Mesenchymal stem cell of Wharton's jelly (primary cell): Measurements from ENCODE around the gene RPGRIP1L.

GRCh38 chr16:51149004-51149635 lies 1.9 kb downstream of the SALL1 start:
- CAGE, long polyA plus RNA: no peak

GRCh38 chr16:51153536-51154098 lies 2.5 kb upstream of the SALL1 start:
- CAGE, long polyA plus RNA: no peak

DNA sequence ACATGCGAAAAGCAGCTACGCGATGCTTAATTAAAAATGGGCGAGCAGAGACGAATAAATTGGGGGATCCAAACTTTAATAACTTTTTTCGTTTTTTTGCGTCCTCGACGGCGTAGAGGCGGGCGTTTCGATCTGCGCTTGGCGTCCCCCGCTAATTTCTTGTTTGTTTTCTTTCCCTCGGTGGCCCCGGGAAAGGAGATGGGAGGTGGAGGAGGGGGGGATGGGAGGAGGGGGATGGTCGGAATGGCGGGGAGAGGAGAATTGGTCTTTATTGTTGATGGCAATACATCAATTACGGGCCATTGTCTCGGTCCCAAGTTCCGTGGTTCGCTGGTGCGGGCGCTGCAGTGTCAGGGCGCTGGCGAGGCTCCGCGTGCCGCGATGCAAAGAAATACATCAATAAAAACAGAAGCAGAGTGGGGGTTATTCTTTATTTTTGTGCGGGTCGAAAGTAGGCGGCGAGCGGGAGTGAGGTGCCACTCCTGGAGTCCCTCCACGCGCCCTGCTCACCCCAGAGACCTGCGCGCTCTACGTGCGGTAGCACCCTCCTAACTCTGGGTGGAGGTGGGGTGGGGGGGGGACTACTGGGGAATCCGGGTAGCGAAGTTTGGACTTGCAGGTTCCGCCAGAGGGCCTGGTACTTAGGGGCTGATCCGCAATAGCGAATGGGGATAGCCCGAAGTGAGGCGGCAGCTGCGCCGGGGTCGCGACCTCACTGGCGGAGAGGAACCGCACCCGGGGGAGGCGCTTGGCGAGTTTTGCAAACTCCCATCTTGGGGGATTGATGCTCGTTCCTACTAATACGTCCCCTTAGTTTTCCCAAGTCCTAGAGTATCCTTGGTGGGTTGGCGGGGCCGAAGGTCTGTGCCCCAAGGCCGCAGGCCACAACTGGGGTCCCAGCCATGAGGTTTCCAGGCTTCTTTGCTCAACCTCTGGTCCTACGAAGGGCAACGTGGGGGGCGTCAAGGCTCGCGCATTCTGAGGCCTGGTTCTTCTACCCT lies 3.3 kb upstream of the SALL1 start:
- CAGE, long polyA plus RNA: no peak

- CAGE, long polyA plus RNA: no peak
Observed at GRCh38 chr16:51404164-51404731, 253.2 kb upstream of the SALL1 start.

DNA sequence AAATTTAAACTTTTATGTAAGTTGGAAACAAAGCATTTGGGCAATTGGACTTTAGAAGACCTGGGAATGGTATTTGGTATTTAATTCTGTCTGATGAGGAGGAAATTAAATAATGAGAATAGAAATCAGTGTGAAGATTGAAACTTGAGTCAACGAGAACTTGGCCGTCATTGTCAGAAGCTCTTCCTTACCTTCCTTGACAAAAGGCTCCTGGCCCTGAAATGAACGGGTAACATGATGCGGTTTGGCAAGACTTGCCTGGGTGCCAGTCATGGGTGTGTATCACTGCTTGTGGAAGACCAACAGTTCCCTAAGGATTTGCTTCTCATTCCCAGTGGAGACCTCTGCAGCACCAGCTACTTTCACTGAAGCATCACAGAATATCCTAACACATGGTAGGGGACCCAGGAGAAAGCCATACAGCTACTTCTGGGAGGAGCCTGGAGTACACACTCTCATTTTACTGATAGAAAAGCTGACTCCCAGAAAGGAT lies 257.9 kb upstream of the SALL1 start:
- CAGE, long polyA plus RNA: no peak

DNA sequence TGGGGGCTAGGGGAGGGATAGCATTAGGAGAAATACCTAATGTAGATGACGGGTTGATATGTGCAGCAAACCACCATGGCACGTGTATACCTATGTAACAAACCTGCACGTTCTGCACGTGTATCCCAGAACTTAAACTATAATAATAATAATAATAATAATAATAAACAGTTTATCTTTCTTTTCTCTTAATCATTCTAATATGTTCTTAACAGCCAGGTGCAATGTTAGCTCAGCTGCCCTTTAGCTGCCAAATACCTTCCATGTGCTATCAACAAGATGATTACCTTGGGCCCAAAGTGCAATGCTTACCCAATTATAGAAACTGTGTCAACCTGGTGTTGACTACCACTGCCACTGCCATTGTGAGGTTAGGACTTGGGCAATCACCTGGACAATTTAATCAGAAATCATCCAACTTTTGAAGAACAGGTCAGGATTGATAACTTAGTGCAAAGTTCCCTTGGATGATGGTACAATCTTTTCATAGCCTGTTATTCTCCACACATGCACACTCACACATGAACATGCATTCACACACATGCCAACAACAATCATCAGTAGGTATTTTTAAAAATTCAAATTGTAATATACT lies 371.8 kb upstream of the SALL1 start:
- CAGE, long polyA plus RNA: no peak

DNA sequence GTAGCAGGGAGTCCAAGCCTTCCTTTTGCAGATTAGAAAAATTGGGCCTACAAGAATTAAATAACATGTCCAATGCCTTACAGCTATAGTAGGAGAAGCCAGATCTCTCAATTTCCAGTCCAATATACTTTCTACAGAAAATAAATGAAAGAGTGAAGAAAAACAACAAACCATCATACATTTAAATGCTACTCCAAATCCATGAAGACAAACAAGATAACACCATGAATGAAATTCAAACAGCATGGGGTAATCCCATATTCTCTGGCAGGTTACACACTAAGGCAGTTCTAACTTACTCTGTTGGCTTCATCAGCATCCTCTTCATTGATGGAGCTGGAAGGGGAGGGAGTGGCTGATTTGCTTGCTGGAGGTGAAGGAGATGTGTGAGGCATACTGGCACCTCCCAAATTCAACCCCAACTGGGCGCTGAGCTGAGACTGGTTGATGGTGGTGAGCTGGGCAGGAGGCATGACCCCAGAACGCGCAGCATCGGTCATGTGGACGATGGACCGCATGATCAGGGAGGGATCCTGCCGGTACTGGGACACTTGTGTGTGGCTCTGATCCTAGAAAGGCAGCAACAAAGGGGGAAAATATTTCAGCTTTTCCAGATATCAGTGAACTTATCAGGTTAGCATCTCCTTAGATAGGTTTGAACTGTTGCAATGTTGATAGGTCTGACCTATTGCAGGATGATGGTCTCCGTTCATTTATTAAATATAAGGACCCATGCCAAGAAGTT lies 96.8 kb downstream of the TOX3 start:
- CAGE, long polyA plus RNA: no peak

- CAGE, long polyA plus RNA: no peak
Observed at GRCh38 chr16:52545601-52546596, 1.0 kb downstream of the TOX3 start.

GRCh38 chr16:53046157-53046508 lies 6.6 kb downstream of the CHD9NB start:
- CAGE, long polyA plus RNA: no peak

GRCh38 chr16:53091796-53092335 lies 37.1 kb downstream of the CHD9 start:
- CAGE, long polyA plus RNA: no peak

DNA sequence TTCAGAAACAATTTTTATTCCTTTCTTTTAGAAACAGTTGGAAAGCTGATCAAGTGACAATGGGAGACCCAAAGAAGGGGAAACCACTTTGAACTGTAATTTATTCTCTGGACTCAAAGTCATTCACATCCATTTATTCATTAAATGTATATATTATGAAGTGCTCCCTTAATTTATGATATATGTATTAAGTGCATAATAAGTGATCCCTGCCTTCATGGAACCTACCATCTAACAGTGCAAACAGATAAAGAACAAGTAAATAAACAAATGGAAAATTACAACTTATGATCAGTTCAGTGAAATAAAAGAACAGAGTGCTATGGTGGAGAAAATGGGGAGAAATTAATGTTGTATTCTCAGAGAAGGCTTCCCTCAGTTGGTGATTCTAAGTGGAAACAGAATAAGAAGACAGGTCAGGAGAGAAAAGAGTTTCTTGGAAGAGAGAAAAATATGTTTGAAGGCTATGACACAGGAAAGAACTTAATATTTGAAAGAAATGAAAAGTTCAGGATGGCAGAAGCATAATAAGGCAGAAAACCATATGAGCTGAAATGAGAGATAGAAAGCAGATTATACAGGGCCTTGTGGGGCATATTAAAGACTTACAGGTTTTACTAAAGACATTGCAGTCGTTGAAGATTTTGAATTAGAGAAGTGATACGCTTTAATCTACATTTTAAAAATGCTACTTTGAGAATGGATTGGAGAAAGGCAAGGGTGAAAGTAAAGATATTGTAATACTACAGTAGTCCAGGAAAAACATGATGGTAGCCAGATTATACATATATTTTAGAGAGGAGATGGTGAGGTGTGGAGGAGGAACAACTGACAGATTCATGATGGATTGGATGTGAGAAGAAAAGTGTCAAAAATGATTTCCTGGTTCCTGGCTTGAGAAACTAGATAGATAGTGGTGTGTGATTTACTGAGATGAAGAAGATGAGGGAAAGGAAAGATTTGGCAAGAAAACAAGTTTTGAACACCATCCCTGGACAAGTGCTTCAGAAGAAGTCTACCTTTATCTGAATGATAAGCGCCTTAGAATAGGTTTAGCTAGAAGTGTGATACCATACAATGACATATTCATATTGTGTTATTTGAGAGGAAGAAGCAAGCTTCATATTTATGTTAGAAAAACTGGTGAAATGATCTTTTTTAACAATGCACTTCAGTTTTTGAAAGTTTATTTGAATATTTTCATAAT lies 80.3 kb downstream of the CHD9 start:
- CAGE, long polyA plus RNA: no peak

DNA sequence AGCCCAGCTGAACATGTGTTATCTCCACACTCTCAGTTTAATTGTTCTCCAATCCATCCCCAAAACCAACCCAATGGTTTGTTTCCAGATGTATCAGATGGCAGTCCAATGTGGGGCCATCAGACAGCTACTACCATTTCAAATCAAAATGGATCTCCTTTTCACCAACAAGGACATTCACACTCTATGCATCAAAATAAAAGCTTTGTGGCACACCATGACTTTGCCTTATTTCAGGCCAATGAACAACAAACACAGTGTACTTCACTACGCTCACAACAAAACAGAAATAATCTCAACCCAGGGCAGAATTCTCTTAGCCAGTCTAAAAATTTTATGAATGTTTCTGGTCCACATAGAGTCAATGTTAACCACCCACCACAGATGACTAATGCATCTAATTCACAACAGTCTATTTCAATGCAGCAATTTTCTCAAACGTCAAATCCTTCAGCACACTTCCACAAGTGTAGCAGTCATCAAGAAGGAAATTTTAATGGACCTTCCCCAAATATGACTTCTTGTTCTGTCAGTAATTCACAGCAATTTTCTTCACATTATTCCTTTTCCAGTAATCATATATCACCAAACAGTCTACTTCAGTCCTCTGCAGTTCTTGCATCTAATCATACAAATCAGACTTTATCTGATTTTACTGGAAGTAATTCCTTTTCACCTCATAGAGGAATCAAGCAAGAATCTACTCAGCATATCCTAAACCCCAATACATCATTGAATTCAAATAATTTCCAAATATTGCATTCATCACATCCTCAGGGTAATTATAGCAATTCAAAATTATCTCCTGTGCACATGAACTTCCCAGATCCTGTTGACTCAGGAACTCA lies 101.8 kb downstream of the CHD9 start:
- CAGE, long polyA plus RNA: no peak

- CAGE, long polyA plus RNA: no peak
Observed at GRCh38 chr16:53209357-53210036, 154.7 kb downstream of the CHD9 start.

DNA sequence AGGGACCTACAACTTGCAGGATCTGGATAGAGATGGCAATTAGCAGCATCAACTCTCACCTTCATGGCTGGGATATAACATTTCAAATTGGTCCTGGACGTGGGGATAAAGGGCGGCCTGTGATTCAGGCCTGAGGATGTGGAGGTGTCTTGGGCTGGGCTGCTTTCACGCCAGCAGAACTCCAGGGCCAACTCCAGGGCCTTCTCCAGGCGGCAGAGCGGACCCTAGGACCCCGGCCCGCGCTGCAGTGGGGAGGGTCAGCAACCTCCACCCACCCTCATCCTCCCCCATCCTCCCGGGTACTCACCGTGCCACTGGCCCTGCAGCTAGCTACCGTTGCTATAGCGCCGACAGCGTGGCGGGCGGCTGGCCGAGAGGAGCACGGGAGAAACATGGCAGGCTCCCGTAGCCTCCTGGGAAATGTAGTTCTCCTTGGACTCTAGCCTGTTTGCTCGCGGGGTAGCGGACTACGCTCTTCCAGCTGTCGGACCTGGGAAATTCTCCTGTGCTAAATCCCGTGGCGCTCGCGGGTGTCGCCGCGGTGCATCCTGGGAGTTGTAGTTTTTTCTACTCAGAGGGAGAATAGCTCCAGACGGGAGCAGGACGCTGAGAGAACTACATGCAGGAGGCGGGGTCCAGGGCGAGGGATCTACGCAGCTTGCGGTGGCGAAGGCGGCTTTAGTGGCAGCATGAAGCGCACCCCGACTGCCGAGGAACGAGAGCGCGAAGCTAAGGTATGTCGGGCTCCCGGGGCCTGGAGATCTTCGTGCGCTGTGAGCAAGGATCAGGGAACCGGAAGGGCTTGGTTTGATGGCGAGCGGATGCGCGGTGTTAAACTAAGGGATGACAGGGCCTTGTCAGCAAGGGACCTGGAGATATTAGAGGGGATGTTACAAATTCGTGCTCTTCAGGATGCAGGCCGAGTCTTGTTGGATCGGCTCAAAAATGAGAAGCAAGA lies at the start of gene RPGRIP1L:
RPGRIP1L (minus strand) TSS at position 364 of the 958 bp plus-strand sequence.
- CAGE, long polyA plus RNA: start-site peak on the plus strand centred at position 682 of the sequence, 77 bp wide, 1,248 and 784 reads in 2 replicates

DNA sequence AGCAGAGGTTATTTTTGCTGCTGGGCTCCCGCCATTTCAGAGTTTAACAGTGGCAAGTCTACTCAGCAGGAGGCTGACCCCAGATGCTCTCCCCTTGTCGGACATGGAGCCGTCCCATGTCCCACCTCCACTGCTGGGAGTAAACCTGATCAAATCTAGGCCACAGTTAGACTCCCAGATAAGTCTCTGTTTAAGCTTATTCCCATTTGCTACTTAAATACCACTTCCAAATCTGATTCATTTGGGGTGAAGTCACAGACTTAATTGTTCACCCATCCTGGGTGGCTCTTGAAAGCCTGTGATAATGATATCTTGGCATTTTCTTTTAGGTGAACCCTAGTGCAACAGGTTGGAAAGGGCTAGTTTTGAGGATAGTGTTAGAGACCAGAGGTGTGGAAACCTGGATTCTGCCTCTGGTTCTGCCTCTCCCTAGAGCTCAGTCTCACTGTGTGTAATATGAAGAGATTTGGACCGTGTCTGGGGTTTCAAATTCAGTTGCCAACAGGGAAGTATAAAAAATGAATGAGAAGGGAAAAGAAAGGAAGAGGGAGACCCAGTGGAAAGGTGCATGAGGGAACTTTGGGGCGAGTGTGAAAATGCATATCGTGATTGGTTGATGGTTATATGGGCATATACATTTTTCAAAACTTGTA lies 269.3 kb downstream of the FTO start:
- CAGE, long polyA plus RNA: no peak

DNA sequence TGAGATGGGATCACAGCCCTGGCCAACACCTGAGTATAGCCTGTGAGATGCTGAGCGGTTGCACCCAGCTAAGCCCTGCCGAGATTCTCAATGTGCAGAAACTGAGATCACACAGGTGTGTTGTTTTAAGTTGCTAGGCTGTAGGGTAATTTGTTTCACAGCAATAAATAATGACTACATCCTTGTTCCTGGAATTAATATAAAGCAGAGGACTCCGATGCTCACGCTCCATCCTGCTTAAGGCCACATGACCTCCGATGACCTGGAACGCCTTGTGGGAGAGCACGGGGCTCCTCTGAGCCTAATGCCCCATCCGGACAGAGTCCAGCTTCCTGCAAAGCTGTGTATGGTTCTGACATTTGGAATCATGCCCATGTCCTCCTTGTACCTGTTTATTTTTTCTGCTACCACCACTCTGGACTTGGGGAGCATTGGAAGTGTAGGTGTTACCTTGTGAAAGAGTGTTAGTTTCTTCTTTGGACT lies 125.6 kb downstream of the IRX3 start:
- CAGE, long polyA plus RNA: no peak

DNA sequence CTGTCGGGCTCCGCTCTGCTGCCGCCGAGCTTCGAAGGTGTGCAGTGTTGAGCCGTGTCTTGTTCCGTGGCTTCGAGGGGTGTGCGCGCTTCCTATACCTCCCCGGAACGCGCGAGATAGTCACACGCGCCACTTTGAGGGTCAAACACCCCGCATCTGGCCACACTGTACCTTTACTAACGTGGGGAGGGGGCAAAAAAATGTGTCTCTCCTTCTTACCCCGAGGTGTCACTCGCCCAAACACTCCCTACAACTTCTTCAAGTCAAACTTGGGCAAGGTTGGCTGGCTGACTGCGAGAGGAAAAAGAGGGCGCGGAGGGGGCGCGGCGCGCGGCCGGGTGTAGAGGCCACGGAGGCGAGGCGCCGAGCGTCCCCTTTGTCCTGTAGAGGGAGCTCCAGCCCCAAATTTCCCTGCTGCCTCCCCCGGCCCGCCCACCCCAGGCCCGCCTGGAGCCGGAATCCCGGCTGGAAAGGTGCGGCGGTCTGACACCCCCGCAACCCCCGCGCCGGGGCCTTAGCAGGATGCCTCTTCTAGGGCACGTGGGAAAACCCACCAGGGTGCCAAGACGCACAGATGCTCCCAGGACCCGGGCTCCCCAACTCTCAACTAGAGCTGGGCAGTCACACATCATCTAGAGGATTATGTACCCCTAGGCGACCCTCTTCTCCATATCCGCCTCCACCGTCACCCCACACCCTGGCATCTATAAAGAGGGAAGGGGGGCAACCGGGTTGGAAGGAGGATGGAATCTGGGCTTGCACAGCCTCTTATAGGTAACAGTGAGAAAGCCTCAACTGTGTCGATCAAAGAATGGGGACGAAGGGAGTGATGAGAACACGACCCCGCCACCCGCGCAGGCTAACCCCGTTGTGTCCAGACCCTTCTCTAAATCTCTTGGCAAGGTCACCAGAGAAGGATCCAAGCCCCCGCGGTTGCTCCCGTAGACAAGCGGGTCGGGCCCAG lies 4.2 kb downstream of the IRX3 start:
- CAGE, long polyA plus RNA: no peak

GRCh38 chr16:54370682-54371079 lies 84.1 kb upstream of the IRX3 start:
- CAGE, long polyA plus RNA: no peak

- CAGE, long polyA plus RNA: no peak
Observed at GRCh38 chr16:54432254-54432937, 145.8 kb upstream of the IRX3 start.

GRCh38 chr16:54504126-54504919 lies 217.7 kb upstream of the IRX3 start:
- CAGE, long polyA plus RNA: no peak